HT-29 (cell line): Measurements from ENCODE around the genes ITGB7, MFSD5, SP7, PCBP2 and CALCOCO1.

DNA sequence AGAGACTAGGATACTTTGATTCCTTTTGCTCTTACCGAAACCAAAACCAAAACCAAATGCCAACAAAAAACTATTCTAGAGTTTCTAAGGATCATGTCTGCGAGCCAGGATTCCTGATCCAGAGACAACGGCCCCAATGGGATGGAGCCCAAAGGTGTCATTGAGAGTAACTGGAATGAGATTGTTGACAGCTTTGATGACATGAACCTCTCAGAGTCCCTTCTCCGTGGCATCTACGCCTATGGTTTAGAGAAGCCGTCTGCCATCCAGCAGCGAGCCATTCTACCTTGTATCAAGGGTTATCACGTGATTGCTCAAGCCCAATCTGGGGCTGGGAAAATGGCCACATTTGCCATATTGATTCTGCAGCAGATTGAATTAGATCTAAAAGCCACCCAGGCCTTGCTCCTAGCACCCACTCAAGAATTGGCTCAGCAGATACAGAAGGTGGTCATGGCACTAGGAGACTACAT is 27.3 kb upstream of the ZNF740 start:
- RAMPAGE, long total RNA: no peak

GRCh38 chr12:53179663-53180396 is 692 bp upstream of the ZNF740 start:
- RAMPAGE, long total RNA: no peak

- RAMPAGE, long total RNA: no peak
Observed at GRCh38 chr12:53182156-53182742, 1.5 kb upstream of the CSAD start.

- RAMPAGE, long total RNA: no peak
Observed at GRCh38 chr12:53207020-53207610, at the start of gene ITGB7. ITGB7 (minus strand) TSS chr12:53207251.

DNA sequence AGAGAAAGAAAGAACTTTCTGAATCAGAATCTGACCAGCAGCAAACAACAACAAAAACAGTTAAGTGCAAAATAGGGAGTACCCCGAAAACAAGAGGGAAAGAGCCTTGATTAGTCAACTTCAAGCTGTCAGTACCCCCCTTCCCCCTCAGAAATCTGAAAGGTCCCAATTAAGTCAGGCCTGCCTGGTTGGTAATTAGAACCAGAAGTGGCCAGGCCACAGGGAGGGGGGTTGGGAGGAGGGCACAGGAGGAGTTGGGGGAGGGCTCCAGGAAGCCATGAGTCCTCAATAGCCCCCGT is 9.7 kb downstream of the RARG start:
- RAMPAGE, long total RNA: no peak

GRCh38 chr12:53231130-53231618 is 835 bp downstream of the RARG start:
- RAMPAGE, long total RNA: no peak

GRCh38 chr12:53251916-53252456 is at the start of gene MFSD5:
MFSD5 (plus strand) TSS chr12:53252095.
- RAMPAGE, long total RNA: no peak

GRCh38 chr12:53288365-53288696 is 7.0 kb upstream of the PFDN5 start:
- RAMPAGE, long total RNA: no peak

DNA sequence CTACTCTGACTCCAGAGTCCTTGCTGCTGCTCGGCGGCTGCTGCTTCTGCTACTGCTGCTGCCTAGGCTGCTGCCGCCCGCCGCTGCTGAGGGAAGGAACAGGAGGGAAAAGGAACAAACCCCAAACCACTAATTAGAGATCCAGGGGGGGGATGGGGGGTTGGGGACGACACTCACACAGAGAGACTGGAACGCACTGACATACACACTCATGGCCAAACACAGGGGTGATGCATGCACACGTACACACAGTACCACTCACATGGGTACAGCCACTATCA is at the start of gene SP7:
SP7 (minus strand) TSS at position 54 of the 281 bp plus-strand sequence.
- RAMPAGE, long total RNA: no peak

DNA sequence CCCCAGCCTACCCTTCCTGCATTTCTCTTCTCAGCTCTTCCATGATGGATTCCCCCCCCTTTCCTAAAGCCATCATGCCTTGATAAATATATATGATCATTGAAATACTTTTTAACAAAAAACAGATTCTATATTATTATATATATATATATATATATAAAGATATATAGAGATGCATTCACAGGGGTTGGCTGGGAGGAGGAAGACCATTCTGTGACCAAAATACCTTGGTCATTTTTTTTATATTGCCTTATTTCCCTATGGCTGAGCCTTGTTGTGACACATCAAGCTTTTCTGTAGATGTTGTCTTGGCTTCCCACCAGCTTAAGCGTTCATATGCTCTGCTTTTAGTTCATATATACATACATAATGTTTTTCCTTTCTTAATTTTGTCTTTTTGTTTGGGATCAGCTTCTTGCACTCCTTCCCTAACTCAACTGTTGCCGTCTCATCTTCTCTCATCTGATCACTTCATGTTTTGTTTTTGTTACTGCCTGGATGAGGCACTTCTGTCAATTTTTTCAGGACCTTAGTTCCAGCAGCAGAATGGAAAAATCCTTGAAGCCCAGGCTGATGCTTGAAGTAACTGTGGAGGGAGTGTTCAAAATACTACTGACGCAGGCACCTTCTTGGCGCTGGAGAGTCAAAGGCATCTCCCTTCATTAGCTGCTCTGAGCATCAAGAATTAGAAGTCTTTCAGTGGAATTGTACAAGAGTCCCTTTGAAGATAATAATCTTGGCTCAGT is 12.0 kb upstream of the AMHR2 start:
- RAMPAGE, long total RNA: no peak

DNA sequence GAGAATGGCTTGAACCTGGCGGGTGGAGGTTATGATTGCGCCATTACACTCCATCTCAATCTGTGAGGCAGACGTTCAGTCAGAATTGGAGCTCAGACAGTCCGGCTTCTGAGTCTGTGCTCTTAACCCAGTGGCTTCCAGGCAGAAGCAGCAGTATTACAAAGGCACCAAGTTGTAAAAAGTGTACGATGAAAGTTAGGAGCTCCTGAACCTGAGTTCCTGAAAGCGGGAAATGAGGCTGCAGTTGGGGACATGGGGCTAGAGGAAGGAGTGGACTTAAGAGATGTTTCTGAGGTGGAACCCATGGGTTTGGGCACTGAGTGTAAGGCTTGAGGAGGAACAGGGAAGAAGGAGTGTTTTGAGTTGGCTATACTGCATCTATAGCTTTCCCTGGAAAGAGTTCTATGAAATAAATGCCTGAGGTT is 4.3 kb upstream of the PCBP2 start:
- RAMPAGE, long total RNA: no peak

DNA sequence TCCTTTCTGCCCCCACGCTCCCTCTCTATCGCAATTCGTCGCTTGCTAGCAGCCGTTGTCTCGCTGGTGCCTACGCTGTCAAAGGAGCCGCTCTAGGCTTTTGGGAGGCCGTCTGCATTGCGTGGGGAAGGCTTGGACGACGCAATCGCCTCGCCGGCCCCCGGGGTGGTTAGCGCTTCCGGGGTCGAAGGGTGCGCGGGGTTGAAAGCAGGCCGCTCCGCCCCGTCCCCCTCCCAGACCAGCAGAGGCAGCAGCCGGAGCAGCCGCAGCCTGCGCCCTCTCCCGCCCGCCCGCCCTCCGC is at the start of gene PCBP2:
PCBP2 (plus strand) TSS at position 233 of the 301 bp plus-strand sequence.
- RAMPAGE, long total RNA: no peak

GRCh38 chr12:53483405-53484150 is 15.7 kb downstream of the MAP3K12 start:
- RAMPAGE, long total RNA: no peak

DNA sequence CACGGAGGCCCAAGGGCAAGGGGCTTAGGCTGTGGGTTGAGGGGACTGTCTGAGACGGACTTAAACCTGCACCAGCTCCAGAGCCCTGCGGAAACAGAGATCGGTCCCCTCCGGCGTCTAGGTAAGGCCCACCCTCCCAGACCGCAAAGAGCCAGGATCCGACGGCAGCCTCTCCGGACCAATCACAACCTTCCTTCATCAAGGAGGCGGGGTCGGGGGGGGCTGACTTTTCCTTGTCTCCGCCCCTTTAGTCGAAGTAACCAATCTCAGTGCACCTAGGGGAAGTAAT is 560 bp upstream of the TARBP2 start:
- RAMPAGE, long total RNA: no peak

DNA sequence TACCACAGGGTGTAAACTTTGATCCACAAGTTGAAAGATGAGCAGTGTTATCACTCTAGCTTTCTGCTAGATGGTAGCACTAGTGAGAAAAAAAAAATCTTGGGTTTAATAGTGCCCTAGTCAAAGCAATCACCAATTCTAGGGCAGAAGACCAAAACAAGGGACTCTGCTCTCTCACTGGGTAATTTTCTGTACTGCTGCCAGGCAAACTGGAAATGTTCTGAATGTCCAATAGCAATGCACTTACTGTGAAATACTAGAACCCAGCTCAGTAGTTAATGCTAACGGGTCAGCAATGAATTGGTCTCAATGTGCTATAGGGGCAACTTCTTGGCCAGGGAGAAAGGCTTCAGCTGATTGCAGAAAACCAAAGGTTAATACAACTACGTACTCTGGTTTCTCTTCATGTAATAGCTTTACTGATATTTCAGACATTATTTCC is 2.2 kb downstream of the ATF7 start:
- RAMPAGE, long total RNA: no peak

GRCh38 chr12:53664915-53665703 is 10.8 kb downstream of the ATP5MC2 start:
- RAMPAGE, long total RNA: no peak

DNA sequence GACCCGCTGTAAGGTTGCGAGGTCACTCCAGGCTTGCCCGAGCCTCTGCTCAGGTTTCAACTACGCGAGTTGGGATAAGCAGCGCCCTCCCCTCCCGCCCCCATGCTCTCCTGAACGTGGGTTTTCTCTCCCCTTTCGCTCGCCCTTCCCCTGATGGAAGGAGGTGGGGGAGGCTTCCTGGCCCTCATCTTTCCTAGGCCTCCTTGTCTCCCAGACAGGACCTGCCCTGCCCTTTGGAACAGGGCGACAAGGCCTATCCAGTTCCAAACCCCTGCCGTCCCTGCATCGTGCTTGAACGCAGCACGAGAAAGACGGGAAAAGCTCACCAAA is 826 bp upstream of the ATP5MC2 start:
- RAMPAGE, long total RNA: no peak

DNA sequence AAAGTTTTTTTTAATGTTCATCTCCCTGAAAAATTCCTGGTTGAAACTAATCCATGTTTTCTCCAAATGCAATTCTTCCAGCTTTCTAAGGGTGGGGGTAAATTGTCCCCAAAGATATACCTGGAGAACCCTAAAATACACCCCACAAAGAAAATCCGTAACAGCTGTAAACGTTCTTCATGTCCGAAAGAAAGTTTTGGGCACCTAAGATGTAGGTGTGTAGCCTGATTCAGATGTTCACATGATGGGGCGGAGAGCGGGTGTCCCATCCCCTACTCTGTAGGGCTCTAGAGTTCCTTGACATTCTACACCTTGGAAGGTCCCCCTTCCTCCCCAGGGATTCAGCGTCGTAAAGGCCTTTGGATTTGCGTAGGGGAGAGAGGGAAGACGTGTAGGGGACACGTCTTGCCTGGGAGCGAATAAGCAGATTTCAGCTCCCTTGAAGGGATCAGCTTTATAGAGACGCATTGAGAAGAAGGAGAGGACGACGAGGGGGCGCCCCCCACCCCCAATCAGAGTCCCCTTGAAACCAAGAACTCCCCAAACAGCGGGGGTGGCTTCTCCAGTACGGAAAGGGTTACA is 457 bp downstream of the CALCOCO1 start:
- RAMPAGE, long total RNA: no peak

DNA sequence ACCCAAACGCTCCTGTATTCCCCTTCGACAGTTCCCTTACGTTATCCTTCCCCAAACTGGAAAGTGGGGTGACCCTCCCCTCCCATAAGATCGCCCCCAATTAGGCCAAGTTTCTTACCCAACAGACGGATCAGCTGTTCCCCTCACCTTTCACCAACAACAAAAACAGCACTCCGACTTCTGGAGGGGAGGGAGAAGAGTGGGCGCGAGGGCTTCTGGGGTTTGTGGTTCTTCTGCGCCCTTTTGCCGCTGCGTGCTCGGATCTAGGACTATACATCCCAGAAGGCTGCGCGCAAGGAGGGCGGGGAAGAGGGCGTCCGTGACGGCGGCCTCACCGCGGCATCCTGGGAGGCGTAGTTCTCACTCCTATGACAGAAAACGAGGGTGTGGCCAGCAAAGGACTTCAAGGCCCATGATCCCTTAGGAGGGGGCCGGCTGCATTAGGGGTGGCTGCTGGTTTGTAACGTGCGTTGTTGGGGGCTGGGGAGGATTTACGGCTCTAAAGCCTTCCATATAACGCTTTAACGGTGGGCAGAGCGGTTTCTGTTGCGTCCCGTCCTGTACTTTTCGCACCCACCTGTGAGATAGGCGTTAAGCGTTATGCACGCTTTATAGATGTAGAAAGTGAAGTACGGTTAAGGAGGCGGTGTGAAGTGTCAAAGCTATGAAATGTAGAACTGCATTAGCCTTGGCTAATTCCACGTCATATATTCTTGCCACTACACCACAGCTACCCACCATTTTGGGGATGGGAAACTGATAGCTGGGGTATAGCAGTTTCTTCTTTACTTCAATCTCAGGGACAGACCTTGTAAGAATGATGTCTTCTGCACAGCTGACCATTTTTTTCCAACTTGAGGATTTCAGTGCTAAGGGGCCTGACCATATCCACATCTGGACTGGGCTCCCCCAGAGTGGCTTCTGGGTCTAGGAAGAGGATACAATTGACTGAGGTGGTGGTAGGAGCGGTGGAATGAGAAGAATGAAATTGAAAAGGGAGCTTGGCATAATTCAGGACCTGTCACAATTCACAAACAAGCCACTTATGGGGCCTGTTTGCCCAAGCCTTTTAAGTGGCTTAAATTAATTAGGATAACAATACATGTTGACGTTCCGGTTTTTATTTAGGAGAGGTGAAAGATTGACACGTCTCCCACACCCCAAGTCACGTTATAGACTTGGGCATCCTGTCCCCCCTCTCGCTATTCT is at the start of gene CALCOCO1:
CALCOCO1 (minus strand) TSS at position 167 of the 1,209 bp plus-strand sequence.
- RAMPAGE, long total RNA: start-site peak on the minus strand centred at position 162 of the sequence, 39 bp wide, 17 and 41 reads in 2 replicates

GRCh38 chr12:53755576-53755912 is 28.3 kb upstream of the CALCOCO1 start:
- RAMPAGE, long total RNA: no peak